Skeletal muscle tissue (tissue), 7 donors: ENCODE measurements around the genes COL9A1, FAM135A and RIMS1.

- PRO-cap, 3 experiments: no peak in any of the 3 experiments
- RAMPAGE, long total RNA: no peak
- RRBS, 2 experiments: no CpG with 5 or more reads among the region's 2 CpGs
These were observed 98.6 kb downstream of the PHF3 start for GRCh38 chr6:63734134-63734730.

DNA sequence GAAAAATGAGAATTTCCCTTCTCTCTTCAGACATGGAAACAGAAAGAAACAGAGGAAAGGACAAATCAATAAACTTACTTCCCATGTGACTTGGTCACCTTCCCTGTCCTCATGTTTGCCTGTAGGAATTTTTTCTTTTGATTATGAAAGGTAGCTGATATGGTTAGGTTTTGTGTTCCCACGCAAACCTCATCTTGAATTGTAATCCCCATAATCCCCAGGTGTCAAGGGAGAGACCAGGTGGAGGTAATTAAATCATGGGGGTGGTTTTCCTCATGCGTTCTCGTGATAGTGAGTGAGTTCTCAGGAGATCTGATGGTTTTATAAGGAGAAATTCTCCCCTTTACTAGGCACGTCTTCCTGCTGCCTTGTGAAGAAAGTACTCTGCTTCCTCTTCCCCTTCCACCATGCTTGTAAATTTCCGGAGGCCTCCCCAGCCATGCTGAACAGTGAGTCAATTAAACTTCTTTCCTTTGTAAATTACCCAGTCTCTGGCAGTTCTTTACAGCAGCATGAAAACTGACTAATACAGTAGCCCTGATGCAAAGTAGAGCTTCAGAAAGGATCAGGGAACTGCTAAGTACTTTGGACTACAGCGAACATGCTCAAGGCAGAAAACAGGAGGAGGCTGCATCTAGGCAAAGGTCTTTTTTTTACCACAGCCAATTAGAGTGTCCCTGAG is 170.0 kb downstream of the PHF3 start:
- PRO-cap, 3 experiments: no peak in any of the 3 experiments
- RAMPAGE, long total RNA: no peak
- RRBS, 2 experiments: no CpG with 5 or more reads among the region's 6 CpGs

DNA sequence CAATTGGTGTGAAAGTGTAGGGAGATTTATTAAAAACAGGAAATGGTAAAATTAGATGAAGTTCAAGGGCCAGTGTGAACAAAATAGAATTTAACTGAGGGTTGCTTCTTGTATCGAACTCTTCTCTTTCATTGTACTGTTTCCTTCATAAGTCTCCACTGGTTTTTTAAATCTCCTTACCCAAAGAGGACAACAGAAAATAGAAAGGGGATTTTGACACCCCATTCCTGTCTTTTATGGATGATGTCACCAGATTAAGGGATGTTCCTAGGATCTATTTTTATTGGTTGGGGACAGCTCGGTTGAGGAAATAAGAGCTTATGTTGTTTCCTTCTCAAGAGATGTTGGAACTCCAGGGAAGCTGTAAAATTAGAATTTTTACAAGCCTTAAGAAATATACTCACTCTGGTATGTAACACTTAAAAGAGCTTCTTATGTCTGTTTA is 171.4 kb downstream of the PHF3 start:
- PRO-cap, 3 experiments: no peak in any of the 3 experiments
- RAMPAGE, long total RNA: no peak
- RRBS, 2 experiments: no CpG with 5 or more reads among the region's 2 CpGs

DNA sequence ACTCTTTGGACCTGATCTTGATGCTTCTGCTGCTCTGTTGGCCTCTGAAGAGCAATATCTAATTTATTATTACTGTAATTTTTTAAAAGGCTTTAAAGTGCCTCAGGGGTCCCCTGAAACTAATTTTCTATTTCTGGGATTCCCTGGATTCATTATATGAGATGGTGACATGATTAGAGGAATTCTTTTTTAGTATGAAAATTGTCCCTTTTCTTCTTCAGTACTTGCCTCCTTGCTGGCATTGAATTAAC is 4.2 kb downstream of the ZC3H11C start:
- PRO-cap, 3 experiments: no peak in any of the 3 experiments
- RAMPAGE, long total RNA: no peak

DNA sequence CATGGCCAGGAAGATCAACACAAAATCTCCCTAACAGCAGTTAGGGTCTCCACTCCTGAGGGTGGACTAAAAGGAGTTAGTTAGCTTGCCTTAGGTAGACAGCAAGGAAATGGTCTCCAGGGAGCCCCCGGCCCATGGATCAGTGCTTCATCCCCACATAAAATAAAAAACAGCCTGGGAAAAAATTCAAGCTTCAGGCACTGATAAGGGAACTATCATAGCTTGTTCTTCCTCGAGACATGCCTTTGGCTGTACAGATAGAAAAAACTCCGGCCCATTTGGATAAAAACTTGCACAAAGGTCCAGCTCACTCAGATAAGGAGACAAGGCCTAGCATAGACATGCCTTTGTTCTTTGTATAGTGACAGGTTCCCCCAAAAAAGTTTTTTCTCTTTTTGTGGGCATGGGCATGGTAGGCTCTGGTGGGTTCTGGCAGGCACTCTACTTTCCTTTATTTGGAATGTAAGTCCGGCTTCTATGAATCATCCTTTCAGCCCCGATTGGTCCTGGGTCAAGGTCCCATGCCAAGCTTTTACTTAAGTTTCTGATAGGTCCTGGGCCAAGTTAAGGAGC is 230.7 kb upstream of the EYS start:
- PRO-cap, 3 experiments: no peak in any of the 3 experiments
- RAMPAGE, long total RNA: no peak
- RRBS, 2 experiments: no CpG with 5 or more reads among the region's 5 CpGs

GRCh38 chr6:67884321-67885190 is 750.5 kb upstream of the ADGRB3 start:
- PRO-cap, 3 experiments: no peak in any of the 3 experiments
- RAMPAGE, long total RNA: no peak
- RRBS, 2 experiments: no CpG with 5 or more reads among the region's 12 CpGs

GRCh38 chr6:67888587-67888970 is 746.5 kb upstream of the ADGRB3 start:
- PRO-cap, 3 experiments: no peak in any of the 3 experiments
- RAMPAGE, long total RNA: no peak
- RRBS, 2 experiments: 93 to 95% methylated on average over 4 to 6 of the region's 14 CpGs

GRCh38 chr6:70084298-70084638 is 217.9 kb downstream of the COL19A1 start:
- PRO-cap, 3 experiments: no peak in any of the 3 experiments
- RAMPAGE, long total RNA: no peak
- RRBS, 2 experiments: no CpG with 5 or more reads among the region's 3 CpGs

- PRO-cap, 3 experiments: no peak in any of the 3 experiments
- RAMPAGE, long total RNA: start-site peak on the minus strand at chr6:70303083-70303088, 425 and 40 reads in 2 replicates
- RRBS, 2 experiments: no CpG with 5 or more reads among the region's 4 CpGs
These were observed at the start of gene COL9A1 for GRCh38 chr6:70302810-70303250. TSS of gene COL9A1 (minus strand) at chr6:70303084.

DNA sequence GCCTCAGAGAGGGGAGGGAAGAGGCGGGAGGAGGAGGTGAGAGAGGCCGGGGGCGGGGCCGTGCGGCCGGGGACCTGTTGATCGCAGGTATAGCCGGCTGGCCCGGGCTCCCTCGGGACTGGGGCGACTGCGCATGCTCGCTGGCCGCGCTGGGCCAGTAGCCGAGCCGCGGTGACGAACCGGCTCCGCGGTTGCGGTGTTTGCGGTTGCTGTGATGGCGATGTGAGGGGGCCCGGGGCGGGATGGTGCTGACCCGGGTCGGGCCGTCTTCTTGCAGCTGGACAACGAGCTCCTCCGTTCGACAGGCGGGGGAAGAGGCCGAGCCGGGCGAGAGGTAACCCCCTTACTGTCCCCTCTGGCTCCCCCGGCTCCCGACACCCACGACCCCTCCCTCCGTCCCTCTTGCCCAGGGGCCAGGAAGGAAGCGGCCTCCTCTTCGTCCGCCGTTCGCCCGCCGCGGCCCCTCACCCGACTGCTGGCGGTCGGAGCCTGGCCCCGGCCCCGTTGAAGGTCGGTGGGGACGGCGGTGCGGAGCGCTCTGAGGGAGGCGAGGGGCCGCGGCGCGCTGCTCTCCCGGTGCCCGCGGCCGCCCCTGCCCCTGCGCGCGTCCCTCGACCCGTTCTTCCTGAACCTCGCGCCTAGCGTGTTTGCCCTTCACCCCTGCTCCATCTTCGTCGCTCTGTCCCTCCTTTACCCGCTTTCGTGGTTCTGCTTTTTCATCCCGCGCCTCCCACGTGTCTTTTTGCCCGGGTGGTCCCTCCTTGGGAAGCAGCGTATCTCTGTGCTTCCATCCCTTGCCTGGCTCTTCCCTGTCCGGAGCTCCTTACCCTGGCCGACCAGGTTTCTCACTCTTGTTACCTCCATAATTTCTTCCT is at the start of gene FAM135A:
Gene FAM135A (plus strand): TSS at position 140 of the 875 bp plus-strand sequence.
- PRO-cap, 3 experiments: peak in 2 of 3 experiments; most common plus-strand start position 160 of the sequence (in 1); most common minus-strand start position 627 of the sequence (in 1)
- RAMPAGE, long total RNA: no peak
- RRBS, 2 experiments: 2% methylated on average over 43 to 47 of the region's 87 CpGs

DNA sequence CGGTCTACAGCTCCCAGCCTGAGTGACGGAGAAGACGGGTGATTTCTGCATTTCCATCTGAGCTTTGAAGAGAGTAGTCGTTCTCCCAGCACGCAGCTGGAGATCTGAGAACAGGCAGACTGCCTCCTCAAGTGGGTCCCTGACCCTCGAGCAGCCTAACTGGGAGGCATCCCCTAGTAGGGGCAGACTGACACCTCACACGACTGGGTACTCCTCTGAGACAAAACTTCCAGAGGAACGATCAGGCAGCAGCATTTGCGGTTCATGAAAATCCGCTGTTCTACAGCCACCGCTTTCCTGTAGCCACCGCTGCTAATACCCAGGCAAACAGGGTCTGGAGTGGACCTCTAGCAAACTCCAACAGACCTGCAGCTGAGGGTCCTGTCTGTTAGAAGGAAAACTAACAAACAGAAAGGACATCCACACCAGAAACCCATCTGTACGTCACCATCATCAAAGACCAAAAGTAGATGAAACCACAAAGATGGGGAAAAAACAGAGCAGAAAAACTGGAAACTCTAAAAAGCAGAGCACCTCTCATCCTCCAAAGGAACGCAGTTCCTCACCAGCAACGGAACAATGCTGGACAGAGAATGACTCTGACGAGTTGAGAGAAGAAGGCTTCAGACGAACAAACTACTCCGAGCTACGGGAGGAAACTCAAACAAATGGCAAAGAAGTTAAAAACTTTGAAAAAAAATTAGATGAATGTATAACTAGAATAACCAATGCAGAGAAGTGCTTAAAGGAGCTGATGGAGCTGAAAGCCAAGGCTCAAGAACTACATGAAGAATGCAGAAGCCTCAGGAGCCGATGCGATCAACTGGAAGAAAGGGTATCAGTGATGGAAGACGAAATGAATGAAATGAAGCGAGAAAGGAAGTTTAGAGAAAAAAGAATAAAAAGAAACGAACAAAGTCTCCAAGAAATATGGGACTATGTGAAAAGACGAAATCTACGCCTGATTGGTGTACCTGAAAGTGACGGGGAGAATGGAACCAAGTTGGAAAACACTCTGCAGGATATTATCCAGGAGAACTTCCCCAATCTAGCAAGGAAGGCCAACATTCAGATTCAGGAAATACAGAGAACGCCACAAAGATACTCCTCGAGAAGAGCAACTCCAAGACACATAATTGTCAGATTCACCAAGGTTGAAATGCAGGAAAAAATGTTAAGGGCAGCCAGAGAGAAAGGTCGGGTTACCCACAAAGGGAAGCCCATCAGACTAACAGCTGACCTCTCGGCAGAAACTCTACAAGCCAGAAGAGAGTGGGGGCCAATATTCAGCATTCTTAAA is 115.6 kb downstream of the SMAP1 start:
- PRO-cap, 3 experiments: no peak in any of the 3 experiments
- RAMPAGE, long total RNA: no peak
- RRBS, 2 experiments: no CpG with 5 or more reads among the region's 31 CpGs

GRCh38 chr6:70811304-70812402 is 144.0 kb downstream of the SMAP1 start:
- PRO-cap, 3 experiments: no peak in any of the 3 experiments
- RAMPAGE, long total RNA: no peak
- RRBS, 2 experiments: no CpG with 5 or more reads among the region's 16 CpGs

- PRO-cap, 3 experiments: no peak in any of the 3 experiments
- RAMPAGE, long total RNA: no peak
- RRBS, 2 experiments: no CpG with 5 or more reads among the region's 4 CpGs
These were observed 35.6 kb downstream of the OGFRL1 start for GRCh38 chr6:71324202-71324556.

DNA sequence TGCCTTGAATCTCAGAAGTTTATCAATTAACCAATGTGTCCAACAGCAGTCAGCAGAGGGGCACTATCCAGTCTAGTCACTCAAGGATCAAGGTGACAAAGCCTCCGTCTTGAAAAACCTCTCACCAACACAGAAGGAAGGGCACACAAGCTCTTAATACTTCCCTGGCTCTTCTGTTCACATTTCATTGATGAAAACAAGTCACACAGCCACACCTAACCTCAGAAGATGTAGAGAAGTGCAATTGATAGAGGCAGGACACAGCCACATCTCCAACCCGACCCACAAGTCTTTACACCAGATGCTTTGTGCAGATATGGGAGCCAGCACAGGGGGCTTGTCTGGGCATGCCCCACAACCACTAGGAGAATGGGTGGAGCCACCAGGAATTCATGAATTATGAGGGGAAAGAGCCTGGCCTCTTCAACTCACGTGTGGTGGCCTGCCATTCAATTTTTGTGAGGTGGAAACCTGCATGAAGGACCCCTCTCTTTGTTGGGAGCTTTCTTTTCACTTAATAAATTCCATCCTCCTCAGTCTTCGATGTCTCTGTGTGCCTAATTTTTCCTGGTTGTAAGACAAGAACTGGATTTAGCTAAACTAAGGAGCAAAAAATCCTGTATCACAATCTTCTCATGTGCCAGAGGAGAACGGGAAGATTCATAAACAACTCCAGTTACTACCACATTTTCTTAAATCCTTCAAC is 79.1 kb downstream of the OGFRL1 start:
- PRO-cap, 3 experiments: no peak in any of the 3 experiments
- RAMPAGE, long total RNA: no peak
- RRBS, 2 experiments: no CpG with 5 or more reads among the region's 5 CpGs

- PRO-cap, 3 experiments: no peak in any of the 3 experiments
- RAMPAGE, long total RNA: no peak
- RRBS, 2 experiments: 3% methylated on average over 26 of the region's 98 CpGs
These were observed at the start of gene RIMS1 for GRCh38 chr6:71886196-71887476. TSS of gene RIMS1 (plus strand) at chr6:71886550.

DNA sequence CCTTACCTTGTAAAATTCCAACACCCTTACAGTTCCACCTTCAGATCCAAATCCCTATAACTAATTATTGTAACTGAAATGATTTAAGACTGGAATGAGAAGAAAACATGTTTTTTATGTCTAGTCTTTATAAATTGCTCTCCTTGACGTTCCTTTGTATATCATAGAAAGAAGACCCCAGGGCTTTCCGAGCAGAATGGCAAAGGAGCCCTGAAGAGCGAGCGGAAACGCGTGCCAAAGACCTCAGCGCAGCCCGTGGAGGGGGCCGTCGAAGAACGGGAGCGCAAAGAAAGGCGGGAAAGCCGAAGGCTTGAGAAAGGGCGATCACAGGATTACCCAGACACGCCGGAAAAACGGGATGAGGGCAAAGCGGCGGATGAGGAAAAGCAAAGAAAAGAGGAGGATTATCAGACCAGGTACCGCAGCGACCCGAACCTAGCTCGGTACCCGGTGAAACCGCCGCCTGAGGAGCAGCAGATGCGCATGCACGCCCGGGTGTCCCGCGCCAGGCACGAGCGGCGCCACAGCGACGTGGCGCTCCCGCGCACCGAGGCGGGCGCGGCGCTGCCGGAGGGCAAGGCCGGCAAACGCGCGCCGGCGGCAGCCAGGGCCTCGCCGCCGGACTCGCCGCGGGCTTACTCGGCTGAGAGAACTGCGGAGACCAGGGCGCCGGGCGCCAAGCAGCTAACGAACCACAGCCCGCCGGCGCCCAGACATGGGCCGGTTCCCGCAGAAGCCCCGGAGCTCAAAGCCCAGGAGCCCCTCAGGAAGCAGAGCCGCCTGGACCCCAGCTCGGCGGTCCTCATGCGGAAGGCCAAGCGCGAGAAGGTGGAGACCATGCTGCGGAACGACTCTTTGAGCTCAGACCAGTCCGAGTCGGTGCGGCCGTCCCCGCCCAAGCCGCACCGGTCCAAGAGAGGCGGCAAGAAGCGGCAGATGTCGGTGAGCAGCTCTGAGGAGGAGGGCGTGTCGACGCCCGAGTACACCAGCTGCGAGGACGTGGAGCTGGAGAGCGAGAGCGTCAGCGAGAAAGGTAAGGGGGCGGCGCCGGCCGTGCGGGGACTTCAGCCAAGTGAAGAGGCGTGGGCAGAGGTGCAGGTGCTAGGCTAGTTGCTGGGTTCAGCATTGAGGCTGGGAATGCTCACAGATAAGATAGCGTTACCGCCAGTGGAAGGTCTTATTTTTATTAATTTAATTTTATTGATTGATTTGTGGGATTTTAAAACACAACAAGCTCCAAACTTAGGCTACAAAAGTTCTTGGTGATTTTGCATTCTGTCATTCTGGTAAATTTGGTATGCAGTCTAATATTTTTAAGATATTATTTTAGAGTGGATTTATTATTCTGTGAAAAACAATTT is 296.2 kb downstream of the RIMS1 start:
- PRO-cap, 3 experiments: no peak in any of the 3 experiments
- RAMPAGE, long total RNA: no peak
- RRBS, 2 experiments: 4 to 6% methylated on average over 36 of the region's 105 CpGs

DNA sequence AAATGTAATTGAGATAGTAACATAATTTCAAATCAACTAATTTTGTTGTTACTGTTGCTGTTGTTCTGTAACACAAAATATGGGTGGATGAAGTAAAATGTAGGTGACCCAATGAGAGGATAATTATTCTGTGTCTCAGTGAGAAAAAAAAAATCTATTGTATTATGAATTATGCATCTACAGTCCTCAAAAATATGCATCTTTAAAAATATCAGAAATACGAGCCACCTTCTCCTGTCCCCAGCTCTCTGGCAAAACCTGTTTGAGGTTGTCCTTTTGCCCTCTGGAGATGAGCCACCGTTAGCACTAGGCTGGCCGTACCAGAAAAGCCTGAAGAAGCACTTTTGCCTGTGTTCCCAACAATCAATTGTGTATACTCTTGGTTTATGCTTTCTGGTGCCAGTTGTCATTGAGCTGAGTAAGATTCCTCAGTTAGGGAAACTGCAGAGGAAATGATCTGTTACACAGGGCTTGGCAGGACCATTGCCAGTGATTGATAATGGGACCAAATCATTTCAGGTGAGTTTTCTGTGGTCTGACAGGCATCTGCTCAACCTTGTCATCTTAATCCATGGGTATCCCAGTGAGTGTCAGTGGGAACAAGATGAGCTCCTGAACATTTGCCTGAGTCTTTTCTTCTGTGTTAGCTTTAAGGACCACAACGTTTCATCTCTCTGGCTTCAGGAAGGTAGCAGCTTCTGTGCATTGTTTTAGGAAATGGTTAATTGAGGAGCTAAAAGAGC is 329.9 kb downstream of the RIMS1 start:
- PRO-cap, 3 experiments: no peak in any of the 3 experiments
- RAMPAGE, long total RNA: no peak
- RRBS, 2 experiments: no CpG with 5 or more reads among the region's 4 CpGs

GRCh38 chr6:72560426-72561235 is 61.2 kb upstream of the KCNQ5 start:
- PRO-cap, 3 experiments: no peak in any of the 3 experiments
- RAMPAGE, long total RNA: no peak
- RRBS, 2 experiments: no CpG with 5 or more reads among the region's 5 CpGs

GRCh38 chr6:72620047-72620968 is 1.6 kb upstream of the KCNQ5 start:
- PRO-cap, 3 experiments: peak in 2 of 3 experiments; most common plus-strand start chr6:72620423 (in 2); most common minus-strand start chr6:72620255 (in 1)
- RAMPAGE, long total RNA: no peak
- RRBS, 2 experiments: 5 to 6% methylated on average over 1 of the region's 31 CpGs

DNA sequence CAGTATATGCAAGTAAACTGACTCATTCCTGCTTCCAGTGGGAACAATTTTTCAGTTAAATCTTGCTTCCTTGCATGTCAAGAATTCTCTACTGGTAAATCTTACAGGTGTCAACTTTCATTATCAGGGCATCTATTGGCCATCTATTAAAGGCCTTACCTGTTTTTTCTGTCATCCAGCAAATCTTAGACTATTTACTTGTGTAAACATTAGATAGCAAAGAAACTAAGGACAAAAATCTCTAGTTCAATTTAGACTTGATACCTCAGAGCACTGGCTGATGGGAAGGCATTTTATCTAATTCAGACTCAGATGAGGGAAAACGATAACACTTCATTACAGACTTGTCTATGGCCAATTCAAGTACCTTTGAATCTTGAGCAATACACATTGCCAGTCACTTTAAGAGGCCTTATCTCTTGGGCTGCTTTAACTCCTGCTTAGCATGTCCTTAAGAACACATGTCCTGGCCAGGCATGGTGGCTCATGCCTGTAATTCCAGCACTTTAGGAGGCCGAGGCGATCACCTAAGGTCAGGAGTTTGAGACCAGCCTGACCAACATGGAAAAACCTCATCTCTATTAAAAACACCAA is 4.9 kb downstream of the EEF1A1 start:
- PRO-cap, 3 experiments: no peak in any of the 3 experiments
- RAMPAGE, long total RNA: no peak
- RRBS, 2 experiments: no CpG with 5 or more reads among the region's 3 CpGs